ENCODE measurements around a stretch of chr5.

DNA sequence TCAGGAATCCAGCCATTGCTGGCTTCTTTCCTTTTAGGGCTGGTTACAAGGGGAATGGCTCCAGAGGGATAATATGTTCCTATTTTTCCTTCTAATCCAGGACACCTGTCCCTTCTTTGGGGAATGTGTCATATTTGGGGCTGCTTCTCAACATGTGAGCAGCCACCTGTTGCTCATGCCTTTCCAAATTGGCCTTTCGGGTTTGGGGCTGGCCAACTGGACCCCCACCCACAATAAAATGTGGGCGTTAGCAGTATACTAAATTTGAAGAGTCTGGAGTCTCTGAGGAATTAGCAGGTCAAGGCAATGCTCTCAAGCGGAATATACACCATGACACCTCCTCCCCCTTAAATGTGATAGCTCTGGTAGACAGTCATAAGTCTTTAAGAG is 42.0 kb upstream of the AFAP1L1 start:
- PRO-cap, result no peak
- RAMPAGE, long total RNA, 2 experiments, result no peak in any of the 2 experiments

GRCh38 chr5:149344755-149345106 is 568 bp upstream of the GRPEL2 start:
- PRO-cap, result no peak
- RAMPAGE, long total RNA, 2 experiments, result no peak in any of the 2 experiments

DNA sequence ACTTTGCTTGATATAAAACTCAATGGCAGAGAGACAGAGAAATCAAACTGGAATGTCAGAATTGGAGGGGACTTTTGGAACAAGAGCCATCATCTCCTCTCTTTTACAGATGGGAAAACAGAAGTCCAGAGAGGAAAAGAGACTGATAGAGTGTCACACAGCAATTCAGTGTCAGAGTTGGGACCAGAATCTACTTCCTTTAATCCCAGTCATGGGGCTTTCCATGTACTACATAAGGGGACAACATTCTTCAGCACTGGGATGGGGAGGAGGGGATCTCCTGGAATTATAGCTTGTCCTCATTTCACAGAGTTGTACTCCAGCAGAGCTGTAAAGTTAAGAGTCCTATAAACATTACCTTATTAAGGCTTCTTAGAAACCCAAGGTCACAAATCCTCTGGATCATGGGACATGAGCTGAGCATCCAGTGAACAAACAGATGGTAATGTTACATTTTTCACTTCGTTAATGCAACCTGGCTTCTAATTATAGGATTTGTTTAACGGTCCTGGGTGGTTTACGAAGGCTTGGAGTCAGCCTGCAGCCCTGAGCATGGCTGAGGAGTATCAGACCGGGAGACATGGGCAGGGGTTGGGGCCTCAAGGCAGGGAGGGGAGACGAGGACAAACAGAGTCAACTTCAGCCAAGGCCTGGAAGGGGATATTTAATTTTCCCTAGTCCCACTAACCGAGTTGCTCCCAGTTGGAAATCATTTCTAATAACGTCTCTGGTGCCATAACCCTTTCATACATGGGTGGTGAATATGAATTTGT is 10.5 kb upstream of the IL17B start:
- PRO-cap, result no peak
- RAMPAGE, long total RNA, 2 experiments, result no peak in any of the 2 experiments

DNA sequence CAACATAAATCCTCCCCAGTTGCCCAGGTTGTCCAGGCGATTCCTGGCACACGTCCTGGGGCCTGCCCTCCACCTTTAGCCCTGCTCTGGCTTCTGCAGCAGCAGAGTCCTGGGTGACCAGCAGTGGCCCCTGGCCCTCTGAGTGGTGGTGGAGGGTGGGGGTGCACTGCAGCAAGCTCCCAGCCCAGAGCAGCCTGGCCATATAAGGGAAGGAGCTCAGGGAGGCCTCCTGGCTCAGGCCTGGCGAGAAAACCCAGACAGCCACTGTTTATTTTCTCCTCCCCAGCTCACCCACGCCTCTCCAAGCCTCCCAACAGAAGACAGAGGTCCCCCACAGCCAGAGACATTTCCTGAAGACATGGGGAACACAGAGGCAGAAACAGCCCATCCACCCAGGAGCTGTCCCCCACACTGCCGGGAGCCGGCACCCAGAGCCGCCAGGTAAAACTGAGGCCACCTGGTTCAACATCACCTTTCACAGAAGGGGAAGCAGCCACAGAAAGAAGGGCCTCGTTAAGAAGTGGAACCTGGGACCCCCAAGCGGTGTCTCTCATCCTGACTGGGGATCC is 44.8 kb upstream of the IL17B start:
- PRO-cap, result no peak
- RAMPAGE, long total RNA, 2 experiments, result no peak in any of the 2 experiments

- PRO-cap, result no peak
- RAMPAGE, long total RNA, 2 experiments, result no peak in any of the 2 experiments
These were observed 53.7 kb upstream of the IL17B start for GRCh38 chr5:149432587-149433394.

GRCh38 chr5:149474254-149474882 is 76.9 kb downstream of the CSNK1A1 start:
- PRO-cap, result no peak
- RAMPAGE, long total RNA, 2 experiments, result no peak in any of the 2 experiments

DNA sequence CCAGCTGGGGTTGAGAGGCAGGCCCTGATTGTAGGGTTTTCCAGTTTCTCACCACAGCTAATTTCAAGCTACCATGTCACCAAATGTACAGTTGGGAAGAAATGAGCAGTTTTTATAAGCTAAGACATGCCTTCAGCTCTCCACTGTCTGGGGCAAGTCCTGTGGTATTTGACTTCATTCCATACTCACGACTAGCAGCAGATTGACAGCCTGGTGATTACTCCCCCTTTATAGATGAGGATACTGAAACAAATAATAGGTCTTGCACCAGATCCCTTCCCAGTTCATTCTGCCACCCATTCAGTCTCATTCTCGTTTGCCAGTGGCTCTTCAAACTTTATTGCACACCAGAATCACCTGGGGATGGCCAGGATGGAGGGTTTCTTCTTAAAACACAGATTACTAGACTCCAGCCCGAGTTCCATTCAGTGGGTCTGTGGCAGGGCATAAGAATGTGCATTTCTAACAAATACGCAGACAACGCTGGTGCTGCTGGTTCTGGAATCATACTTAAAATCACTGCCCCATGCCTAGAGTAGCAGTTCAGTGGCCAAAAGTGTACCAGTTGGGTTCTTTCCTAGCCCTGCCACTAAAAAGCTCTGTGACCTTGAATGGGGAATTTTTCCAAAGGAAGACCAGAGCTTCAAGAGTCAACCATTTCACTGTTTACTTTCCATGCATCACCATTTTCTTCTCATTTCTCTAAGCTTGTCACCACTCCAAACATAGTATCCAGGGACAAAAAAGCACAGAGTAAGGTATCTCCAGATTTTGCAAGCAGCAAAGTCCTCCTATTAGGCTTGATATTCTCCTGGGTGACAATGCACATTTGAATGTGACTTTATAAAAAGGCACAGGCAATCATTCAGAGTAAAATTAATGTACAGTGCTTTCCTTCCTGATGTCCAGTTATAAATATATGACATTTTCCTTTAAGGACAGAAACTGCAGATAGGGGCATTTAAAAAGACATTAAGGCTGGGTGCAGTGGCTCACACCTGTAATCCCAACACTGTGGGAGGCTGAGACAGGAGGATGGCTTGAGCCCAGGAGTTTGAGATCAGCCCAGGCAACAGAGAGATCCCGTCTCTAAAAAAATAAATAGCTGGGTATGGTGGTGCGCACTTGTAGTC is 64.1 kb downstream of the CSNK1A1 start:
- PRO-cap, result no peak
- RAMPAGE, long total RNA, 2 experiments, result no peak in any of the 2 experiments

GRCh38 chr5:149489727-149490333 is 61.4 kb downstream of the CSNK1A1 start:
- PRO-cap, result no peak
- RAMPAGE, long total RNA, 2 experiments, result no peak in any of the 2 experiments

DNA sequence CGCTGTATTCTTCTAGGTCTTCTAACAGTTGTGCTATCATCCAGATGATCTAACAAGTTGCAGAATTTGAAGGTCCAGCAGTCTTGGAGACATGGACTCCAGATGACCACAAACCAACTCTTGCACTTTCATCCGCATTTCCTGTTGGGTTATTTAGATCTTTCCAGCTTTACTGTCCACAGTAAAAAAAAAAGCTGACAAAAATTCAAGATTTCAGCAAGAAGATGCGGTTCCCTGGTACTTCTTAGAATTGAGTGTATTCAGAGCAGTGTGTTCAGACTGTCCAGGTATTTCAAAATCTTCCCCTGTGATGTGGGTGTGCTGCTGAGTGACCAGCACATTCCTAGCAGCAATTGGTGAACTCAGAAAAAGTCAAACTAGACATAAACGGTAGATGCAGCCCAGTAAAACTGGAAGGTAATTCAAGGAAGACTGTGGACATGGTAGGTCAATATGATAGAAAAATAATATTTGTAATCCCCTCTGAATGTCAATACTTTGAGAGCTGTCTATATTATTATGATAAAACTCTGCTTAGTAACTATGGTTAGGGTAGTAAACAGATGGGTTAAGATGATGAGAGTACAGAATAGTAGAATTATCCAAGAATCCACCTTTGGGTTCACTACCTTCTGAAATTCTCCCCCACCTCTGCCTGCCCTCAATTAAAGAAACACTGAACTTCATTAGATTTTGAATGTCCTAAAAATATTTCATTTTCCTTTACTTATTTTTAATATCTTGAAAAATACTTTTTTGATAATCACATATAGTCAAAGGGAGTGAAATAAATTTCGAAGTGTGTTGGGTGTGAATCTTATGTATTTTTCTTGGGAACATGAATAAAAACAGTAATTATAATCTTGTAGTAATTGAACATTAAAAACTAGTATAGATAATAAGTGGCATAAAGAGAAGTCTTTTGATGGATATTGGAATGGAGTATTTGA is 49.9 kb downstream of the CSNK1A1 start:
- PRO-cap, result no peak
- RAMPAGE, long total RNA, 2 experiments, result no peak in any of the 2 experiments

GRCh38 chr5:149549244-149549547 is 2.0 kb downstream of the CSNK1A1 start:
- PRO-cap, result no peak
- RAMPAGE, long total RNA, 2 experiments, result no peak in any of the 2 experiments

DNA sequence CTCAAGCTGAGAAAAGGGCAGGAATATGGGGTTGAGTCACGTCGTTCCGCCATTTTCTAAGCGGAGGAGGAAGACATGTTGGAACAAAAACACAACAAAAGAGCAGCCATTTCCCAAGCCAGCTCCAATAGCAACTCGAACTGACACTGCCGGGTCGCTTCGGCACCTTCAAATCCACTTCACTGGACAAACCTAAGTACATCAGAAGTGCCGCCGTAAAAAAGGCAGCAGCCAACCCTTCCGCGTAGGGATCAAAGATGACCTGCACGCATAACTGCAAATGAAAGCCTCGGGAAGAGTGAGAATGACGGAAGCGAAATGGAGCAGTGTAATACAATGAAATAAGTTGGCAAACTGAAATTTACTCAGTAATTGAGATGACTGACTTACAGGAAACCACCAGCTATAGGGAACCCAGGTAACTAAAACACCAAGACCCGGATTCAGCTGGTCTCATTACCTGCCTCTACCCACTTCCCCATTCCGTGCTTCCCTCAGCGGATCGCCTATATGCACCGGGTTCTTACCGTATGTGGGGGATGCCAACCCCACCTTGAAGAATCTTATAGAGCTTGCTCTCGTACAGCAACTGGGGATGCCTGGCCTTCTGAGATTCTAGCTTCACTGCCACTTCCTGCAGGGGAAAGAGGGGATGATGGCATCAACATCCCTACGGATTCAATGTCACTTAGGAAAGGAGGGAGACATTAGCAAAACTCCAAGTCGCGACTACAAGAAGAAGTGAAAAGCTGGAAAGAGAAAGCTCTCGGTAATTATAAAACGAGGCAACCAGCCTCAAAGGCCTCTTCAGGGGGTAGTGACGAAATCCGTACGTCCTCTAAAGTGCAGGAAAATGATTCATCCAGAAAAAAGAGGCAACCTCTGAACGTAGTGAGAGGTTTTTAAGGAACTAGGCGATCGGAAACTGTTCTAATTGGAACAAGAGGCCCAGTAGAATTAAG is 1.4 kb downstream of the CSNK1A1 start:
- PRO-cap, result bidirectional peak, plus-strand start at position 291 of the sequence, minus-strand start at position 58 of the sequence; bidirectional peak, plus-strand start outside the sequence, minus-strand start at position 816 of the sequence
- RAMPAGE, long total RNA, 2 experiments, result no peak in any of the 2 experiments

DNA sequence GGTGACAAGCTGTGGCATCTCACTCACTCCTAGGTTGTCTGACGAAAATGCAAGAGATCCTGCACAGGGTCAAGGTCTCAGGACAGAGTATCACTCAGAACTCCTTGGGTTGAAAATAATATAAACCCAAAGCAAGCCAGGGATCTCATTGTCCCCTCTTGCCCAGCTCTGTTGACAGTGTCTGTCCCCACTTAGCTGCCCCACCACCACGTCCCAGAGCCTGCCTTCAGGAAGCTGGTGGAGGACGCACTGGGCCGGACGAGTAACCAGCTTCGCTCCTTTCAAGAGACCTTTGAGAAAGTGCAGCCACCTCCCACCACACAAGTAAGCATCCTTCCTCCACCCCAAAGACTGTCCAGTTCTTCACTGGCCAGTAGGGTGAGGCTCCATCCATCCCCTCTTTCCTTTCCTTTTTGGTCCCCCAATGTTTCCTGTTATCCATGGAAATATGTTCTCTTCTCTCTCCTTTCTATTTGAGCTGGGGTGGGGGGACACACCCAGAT is 42.6 kb downstream of the ARHGEF37 start:
- PRO-cap, result no peak
- RAMPAGE, long total RNA, 2 experiments, result no peak in any of the 2 experiments

DNA sequence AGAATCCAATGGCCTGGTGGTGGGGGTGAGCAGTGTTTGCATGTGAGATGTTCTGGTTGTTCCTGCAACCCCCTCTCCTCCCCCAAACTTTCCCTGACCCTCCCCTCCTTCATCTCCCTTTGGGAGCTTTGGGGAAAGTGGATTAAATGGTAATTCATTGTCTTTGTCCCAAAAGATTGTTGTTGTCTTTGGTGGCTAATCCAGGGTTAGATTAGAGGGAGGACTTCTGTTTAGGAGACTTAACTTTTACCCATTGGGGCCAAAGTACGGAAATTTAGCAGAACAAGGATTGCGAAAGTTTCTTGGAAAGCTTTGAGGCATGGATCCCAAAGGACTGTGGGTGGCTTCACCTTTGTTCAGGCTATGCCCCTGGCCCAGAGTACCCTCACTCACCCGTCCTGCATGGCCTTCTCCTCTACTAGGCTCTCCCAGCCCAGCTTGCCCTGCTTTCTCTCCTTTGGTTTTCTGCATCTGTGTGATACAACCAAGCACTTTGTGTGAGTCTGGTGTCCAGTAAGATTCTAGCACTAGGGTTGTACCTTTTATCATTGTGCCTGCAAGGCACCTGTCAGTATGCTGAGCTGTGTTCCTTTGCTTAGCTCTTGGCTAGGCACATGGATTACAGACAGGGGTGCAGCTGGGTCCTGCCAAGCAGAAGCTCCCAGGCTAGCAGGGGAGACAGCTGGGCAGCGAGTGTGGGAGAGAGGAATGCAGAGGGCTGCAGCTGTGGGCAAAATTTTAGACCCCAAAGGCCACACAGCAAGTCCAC is 3.1 kb downstream of the PPARGC1B start:
- PRO-cap, result no peak
- RAMPAGE, long total RNA, 2 experiments, result no peak in any of the 2 experiments

DNA sequence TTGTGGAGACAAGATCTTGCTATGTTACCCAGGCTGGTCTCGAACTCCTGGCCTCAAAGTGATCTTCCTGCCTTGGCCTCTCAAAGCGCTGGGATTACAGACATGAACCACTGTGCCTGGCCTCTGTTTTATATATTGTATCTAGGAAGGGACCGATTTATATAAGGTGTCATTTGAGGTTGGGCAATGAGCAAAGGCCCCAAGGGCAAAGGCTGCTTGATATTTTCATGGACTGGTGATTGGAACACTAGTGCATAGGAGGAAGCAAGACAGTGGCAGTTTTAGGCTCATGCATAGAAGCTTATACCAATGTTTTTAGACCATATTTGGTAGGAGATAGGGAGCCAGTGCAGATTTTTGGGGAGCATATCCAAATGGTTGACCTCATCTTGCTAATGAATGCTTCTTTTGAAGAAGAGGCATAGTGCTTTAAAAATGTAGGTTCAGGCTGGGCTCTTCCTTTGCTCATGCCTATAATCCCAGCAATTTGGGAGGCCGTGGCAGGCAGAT is 3.3 kb downstream of the SLC26A2 start:
- PRO-cap, result no peak
- RAMPAGE, long total RNA, 2 experiments, result no peak in any of the 2 experiments

- PRO-cap, result no peak
- RAMPAGE, long total RNA, 2 experiments, result no peak in any of the 2 experiments
These were observed 40.3 kb downstream of the CSF1R start for GRCh38 chr5:150046009-150046438.

- PRO-cap, result no peak
- RAMPAGE, long total RNA, 2 experiments, result no peak in any of the 2 experiments
These were observed 7.7 kb upstream of the CSF1R start for GRCh38 chr5:150093993-150094494.

DNA sequence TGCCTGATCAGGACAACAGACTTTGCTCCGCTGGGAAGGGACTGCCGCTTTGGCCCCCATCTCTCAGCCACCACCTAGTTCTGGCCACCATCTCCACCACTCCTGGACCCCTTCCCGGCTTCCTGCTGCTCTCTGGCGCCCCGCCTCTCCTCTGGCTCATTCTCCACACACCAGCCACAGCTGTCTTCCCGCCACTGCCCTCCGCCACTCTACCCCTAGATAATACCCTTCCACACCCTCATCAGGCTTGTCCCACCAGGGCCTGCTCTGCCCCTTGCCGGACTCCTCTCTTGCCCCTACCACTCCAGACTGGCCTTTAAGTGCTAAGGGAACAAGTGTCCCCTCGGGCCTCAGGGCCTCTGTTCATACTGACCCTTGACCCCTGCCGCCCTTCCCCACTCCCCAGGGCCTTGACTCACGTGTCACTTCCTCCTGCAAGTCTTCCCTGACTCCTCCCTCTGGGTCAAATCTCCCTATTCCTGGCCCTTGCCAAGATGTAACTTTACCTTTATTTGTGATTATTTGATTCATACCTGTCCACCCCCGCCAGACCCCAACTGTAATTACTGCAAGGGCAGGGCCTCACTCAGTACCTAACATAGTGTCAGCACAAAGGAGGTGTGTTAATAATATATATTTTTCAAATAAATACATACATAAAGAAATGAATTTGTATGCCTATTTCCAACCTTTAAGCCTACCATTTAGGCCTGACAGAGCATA is 2.8 kb upstream of the CDX1 start:
- PRO-cap, result unidirectional peak, minus-strand start at position 311 of the sequence
- RAMPAGE, long total RNA, 2 experiments, result no peak in any of the 2 experiments

GRCh38 chr5:150211071-150212143 is 21.5 kb downstream of the SLC6A7 start:
- PRO-cap, result no peak
- RAMPAGE, long total RNA, 2 experiments, result no peak in any of the 2 experiments

DNA sequence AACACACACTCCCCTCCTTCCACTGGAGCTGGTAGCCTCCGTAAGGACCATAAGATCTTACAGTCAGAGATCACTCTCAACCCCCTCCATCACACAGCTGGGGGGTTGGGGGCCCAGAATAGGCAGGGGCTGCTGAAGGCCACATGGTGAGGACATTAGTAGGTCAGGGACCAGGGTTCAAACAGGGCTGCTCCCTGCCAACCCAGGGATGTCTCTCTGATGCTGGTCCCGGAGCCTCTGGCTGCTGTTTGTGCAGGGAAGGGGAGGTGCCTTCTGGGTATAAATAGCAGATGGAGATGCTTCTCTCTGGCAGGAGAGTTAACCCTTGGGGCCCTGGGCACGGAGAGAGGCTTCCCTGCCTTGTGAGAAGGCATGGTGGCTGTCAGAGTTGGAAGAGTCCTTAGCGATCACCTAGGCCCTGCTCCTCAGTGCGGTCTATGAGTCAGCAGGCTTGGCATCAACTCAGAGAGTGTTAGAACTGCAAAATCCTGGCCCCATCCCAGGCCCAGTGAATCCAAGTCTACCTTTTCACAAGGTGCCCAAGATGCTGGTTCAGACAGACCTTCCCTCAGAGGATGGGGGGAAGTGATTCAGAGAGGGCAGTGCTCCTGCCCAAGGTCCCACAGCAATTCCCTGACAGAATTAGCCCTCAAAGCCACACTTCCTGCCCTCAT is 25.8 kb downstream of the CAMK2A start:
- PRO-cap, result no peak
- RAMPAGE, long total RNA, 2 experiments, result no peak in any of the 2 experiments

- PRO-cap, result no peak
- RAMPAGE, long total RNA, 2 experiments, result no peak in any of the 2 experiments
These were observed 760 bp downstream of the CAMK2A start for GRCh38 chr5:150288698-150289328.